ENCODE measurements around the gene CEACAM20.

DNA sequence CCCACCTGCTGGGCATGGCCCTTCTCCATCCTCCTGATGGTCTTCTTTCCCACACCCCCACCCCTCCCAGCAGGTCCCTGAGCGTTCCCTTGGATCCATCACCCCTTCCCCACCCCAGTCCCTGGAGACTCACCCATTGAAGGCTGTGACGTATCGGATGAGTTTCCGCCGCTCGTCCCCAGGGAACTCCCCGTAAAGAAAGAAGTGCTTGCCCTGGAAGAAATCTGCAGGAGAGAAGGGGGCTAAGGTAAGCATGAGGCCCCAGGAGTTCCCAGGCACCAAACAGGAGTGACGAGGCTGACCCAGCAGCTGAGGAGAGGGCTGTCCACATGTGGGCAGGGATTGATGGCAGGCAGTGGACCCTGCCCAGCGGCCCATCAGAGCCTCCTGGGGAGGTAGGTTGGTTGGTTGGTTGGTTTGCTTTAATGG is 11.0 kb downstream of the ZNF575 start:
- PRO-cap = no peak

DNA sequence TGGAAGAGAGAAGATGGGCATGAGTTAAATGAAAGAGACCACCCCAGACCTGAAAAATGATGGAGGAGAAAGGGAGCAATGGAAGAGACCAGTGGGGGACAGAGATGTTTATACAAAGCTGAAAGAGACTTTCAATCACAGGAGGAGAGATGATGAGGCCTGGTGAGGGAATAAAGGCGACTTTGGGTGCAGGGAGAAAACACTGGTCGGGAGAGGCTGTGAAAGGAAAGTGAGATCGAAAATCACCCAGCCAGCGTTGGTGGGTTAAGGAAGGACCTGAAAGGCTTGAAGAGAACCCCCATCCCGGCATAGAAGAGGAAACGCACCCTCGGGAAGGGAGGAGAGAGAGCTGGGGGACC is 4.3 kb downstream of the PINLYP start:
- PRO-cap = no peak

GRCh38 chr19:43674127-43674657 is 4.2 kb upstream of the PLAUR start:
- PRO-cap = no peak

- PRO-cap = no peak
These were observed 4.9 kb upstream of the IRGC start for GRCh38 chr19:43711025-43711398.

DNA sequence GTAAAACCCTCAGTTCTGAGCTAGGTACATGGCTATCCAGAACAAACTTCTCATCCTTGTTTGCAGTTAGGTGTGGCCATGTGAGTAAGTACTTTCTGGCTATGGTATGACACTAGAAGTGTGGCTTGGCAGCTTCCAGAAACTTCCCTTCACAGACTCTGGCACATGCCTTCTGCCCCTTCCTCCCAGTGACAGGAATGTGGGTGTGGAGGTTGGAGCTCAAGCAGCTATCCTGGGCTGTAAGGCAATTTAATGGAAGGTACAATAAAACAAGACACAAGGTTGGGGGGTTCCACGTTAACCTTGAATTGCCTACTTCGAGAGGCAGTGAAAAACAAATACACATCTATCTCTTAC is 3.3 kb downstream of the SMG9 start:
- PRO-cap = no peak

- PRO-cap = no peak
These were observed 3.4 kb upstream of the KCNN4 start for GRCh38 chr19:43783835-43784953.

- PRO-cap = bidirectional peak, plus-strand start at chr19:43820734, minus-strand start at chr19:43820628
These were observed 6.6 kb upstream of the ZNF283 start for GRCh38 chr19:43820363-43821021.

DNA sequence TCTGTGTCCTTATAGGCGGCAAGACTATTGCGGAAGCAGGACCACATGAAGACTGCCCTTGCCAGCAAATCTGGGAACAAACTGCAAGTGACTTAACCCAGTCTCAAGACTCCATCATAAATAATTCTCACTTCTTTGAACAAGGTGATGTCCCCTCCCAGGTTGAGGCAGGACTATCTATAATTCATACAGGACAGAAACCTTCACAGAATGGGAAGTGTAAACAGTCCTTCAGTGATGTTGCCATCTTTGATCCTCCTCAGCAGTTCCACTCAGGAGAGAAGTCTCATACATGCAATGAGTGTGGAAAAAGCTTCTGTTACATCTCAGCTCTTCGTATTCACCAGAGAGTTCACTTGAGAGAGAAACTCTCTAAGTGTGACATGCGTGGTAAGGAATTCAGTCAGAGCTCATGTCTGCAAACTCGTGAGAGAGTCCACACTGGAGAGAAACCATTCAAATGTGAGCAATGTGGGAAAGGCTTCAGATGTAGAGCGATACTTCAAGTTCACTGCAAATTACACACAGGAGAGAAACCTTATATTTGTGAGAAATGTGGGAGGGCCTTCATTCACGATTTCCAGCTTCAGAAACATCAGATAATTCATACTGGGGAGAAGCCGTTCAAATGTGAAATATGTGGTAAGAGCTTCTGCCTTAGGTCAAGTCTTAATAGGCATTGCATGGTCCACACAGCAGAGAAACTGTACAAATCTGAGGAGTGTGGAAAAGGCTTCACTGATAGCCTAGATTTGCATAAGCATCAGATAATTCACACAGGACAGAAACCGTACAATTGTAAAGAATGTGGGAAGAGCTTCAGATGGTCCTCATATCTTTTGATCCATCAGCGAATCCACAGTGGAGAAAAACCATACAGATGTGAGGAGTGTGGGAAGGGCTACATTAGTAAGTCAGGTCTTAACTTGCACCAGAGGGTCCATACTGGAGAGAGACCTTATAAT is 7.8 kb downstream of the ZNF230 start:
- PRO-cap = no peak

GRCh38 chr19:44113905-44114353 is 730 bp downstream of the ZNF225 start:
- PRO-cap = no peak

DNA sequence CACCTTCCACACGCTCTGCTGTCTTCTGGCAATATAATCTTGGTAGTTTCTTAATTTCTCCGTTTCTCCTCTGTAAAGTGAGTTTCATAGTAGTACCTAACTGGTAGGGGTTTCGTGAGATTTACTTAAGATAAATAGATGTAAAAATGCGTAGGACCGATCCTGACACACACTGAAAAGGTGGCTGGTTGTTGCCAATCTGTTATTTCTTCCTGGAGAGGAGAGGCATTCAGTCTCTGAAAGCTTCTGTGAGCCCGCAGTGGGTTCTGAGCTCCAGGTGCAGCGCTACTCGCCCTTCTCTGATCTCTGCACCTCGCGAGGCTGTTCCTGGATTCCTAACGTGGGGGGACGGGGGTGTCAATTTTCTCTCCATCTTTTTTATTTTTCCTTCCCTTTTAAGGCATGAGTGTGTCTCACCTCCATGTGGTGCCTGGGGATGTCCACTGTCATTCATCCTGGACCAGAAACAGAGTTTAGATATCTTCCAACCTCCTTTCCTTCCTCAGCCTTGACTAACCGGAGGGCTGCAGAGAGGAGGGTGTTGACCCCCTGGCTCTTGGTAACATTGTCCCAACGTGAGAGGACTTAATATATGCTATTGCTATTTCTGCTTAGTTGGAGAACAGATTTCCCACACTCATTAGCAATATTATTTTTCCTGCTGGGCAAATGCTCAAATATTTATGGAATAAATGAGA is 630 bp downstream of the ZNF233 start:
- PRO-cap = no peak

DNA sequence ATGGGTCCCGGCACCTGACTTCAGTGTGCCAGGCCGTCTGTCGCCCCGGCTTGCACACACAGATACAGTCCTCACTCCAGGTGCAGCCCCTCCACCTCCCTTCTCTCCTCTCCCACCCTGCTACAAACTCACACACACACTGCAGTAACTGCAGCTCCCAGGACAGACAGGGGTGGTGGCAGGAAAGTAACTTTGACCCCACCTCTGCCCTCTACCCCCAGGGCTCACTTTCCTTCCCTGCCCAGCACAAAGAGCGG is at the start of gene CEACAM20:
Gene CEACAM20, minus strand, starts transcription at position 168 of the 257 bp plus-strand sequence.
- PRO-cap = no peak

- PRO-cap = no peak
These were observed 2.2 kb downstream of the IGSF23 start for GRCh38 chr19:44615518-44615993.

- PRO-cap = unidirectional peak, plus-strand start at chr19:44663266
These were observed 8.4 kb upstream of the CEACAM19 start for GRCh38 chr19:44662568-44663617.

DNA sequence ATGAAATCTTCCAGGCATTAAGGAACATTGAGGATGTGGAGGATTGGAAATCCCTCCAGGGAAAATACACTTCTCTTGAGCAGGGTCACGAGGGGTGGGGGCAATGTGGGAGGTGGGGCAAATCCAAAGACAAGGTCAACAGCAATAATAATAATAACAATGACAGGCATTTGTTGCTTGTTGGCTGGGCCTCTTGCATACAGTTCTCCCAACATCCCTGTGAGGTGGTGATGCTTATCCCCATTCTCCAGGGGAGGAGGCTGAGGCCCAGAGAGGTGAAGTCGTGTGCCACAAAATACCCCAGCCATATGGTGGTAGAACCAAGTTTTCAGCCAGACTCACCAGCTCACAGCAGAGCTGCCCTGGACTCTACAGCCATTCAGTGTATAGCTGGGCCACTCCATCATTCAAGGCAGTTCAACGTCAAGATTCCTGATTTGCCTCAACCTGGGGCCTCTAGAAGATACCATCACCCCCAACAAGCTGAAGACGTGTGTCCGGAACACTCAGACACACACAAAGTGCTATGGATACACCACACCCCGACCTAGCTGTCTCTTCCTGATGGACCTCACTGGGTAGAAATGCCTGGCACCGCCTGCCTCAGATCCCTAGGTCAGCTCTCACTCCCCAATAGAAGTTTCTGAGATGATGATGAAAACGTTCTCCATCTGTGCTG is 4.4 kb upstream of the CEACAM19 start:
- PRO-cap = no peak

- PRO-cap = bidirectional peak, plus-strand start at chr19:44742746, minus-strand start at chr19:44742541
These were observed 6.1 kb upstream of the BCL3 start for GRCh38 chr19:44742337-44742970.

GRCh38 chr19:44756166-44756442 is 7.6 kb downstream of the BCL3 start:
- PRO-cap = no peak

- PRO-cap = no peak
These were observed 12.7 kb upstream of the TOMM40 start for GRCh38 chr19:44878135-44878963.

GRCh38 chr19:44902866-44903438 is 2.6 kb upstream of the APOE start:
- PRO-cap = no peak

- PRO-cap = no peak
These were observed 13.3 kb downstream of the APOC1 start for GRCh38 chr19:44927692-44928200.

- PRO-cap = no peak
These were observed 7.0 kb downstream of the RELB start for GRCh38 chr19:45008080-45008859.